NB4 (cell line): ENCODE measurements around a stretch of chr3.

DNA sequence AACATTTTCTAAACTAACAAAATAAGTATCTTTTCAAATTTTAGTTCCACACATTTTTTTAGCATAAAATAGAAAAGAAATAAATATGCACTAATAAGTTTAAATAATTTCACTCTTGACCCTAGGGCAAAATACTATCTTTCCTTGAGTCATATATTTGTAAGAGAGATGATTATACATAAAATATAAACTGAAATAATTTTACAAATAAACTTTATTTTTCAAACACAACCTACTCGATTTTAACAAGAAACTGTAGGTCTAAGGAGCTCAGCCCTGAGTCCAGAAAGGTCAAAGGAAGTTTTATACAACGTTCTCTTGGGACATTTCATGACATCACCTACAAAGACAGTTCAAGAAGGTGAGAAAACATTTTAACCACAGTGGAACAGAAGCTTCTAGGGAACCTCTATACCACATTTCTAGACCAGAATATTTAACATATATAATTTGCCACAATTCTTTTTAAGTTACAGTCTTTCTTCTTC lies 40.2 kb downstream of the CBLB start:
- RRBS: no CpG with 5 or more reads among the region's 2 CpGs

DNA sequence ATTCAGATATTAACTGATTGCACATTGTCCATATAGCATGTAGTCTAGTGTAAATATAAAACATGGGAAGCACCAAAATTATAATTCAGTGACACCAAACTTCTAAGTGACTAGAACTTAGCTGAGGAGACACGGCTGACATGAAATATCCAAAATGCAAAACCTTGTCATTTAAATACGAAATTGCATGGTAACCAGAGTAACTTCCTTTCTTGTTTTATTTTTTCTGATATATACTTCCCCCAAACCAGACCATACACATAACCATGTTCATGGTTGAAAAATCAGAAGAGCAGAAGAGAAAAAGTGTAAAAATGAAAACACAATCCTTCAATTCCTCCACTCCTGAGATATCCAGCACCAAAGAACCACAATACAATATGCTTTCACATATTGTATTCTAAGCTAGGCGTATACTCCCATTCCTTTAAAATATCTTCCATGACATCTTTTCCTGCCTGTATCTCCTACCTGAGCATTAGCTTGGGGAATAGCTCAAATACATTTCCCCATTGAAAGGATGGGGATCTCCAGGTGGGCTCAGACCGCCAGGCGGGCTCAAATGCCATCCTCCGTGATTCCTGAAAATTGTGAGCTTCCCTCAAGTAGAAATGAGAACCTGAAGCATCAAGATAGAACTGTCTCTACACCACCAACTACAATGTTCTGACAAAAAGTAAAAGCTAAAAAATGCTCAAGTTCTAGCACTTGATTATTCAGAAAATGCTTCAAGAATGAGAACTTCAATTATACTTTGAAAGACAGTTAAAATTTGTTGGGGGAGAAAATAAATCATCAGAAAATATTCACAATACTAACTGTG lies 37.8 kb downstream of the CBLB start:
- RRBS: no CpG with 5 or more reads among the region's 6 CpGs

- RRBS: 0% methylated on average over 4 of the region's 13 CpGs
Measured at GRCh38 chr3:105869338-105870003, 659 bp upstream of the CBLB start.

- RRBS: no CpG with 5 or more reads among the region's 2 CpGs
Measured at GRCh38 chr3:105906589-105907043, 37.8 kb upstream of the CBLB start.

DNA sequence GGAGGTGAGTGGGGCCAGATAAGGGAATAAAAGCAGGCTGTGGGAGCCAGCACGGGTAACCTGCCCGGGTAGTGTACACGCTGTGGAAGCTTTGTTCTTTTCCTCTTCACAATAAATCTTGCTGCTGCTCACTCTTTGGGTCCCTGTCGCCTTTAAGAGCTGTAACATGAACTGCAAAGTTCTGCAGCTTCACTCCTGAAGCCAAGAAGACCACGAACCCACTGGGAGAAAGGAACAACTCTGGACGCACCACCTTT lies 732.9 kb upstream of the CCDC54 start:
- RRBS: no CpG with 5 or more reads among the region's 6 CpGs

- RRBS: no CpG with 5 or more reads among the region's 3 CpGs
Measured at GRCh38 chr3:107068934-107069359, 308.3 kb upstream of the CCDC54 start.

GRCh38 chr3:107117979-107118683 lies 259.1 kb upstream of the CCDC54 start:
- RRBS: no CpG with 5 or more reads among the region's 11 CpGs

- RRBS: no CpG with 5 or more reads among the region's 9 CpGs
Measured at GRCh38 chr3:107263196-107263969, 113.9 kb upstream of the CCDC54 start.

DNA sequence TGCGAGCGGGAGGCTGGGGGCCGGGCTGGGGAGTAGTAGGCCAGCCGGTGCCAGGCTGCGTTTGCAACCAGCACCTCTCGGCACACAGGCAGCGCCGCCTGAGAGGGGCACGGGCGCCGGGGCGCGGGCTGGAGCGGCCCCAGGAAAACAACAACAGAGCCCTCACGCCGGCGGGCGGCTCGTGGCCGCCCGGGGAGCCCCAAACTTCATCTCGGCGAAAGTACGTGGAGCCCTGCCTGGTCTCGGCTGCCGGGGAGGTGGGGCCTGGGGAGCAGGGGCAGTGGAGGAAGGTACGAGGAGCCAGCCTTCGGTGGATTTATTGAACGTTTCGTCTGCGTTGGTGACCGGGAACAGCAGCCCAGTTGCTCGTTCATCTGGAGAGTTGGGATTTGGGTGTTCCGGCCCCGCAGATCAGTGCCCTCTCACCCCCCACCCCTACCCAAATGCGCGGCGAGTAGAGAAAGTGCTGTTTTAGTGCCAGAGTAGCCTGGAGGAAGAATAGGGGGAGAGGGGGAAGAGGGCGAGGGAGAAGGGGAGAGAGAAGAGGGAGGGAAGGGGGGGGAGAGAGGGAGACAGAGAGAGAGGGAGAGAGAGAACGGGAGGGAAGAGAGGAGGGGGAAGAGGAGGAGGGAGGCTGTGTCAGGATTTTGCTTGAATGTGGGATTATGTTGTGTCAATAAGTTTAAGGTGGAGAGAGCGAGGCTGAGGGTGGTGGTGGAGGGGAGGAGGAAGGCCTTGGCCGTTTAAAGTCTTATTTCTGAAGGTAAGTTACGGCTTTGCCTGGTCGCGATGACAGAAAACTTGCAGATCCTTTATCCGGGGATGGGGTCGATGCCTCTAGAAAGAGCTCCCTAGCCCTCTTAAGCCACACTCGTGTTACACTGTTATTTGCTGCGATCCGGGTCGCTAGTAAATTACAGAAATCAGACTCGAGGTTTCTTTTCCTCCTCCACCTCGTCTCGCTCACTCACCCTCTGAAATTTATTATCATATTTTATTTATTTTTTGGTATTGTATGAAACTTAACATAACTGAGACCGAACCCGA lies 993 bp downstream of the BBX start:
- RRBS: under 1% methylated on average over 32 of the region's 56 CpGs

DNA sequence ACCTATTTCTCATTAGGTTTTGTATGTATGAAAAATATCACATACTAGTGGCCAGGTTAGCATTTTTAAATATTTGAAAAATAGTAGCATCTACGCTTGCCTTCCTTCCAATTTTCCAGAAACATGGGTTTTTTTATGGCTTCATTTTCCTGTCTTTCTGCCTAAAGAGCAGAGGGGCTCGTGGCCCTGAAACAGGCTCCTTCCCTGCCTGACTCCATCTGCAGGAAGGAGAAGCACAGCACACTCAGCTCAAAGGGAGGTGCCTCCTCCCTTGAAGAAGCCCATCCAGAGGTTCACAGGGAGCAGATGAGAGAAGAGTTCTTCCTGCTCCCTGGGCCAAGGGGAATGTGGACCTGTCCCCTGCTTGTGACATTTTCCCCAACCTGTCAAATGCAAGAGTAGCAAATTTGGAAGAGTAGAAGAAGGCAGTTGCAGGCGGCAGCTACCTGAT lies 55.7 kb downstream of the BBX start:
- RRBS: no CpG with 5 or more reads among the region's 3 CpGs

GRCh38 chr3:108001462-108001892 lies 89.4 kb downstream of the CD47 start:
- RRBS: no CpG with 5 or more reads among the region's 1 CpG

DNA sequence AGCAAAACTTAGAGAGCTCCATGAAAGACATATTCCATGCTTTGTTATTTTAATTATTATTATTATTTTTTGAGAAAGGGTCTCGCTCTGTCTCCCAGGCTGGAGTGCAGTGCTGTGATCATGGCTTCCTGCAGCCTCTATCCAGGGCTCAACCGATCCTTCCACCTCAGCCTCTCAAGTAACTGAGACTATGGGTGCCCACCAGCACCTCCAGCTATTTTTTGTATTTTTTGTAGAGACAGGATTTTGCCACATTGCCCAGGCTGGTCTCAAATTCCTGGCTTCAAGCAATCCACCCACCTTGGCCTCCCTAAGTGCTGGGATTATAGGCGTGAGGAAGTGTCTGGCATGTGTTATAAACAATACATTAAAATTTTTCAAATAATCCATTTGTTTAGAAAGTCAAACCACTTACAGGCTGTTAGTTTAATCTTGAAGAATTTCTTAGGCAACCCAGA lies 49.8 kb downstream of the CD47 start:
- RRBS: no CpG with 5 or more reads among the region's 3 CpGs

- RRBS: no CpG with 5 or more reads among the region's 4 CpGs
Measured at GRCh38 chr3:108127144-108127697, 36.4 kb upstream of the CD47 start.

DNA sequence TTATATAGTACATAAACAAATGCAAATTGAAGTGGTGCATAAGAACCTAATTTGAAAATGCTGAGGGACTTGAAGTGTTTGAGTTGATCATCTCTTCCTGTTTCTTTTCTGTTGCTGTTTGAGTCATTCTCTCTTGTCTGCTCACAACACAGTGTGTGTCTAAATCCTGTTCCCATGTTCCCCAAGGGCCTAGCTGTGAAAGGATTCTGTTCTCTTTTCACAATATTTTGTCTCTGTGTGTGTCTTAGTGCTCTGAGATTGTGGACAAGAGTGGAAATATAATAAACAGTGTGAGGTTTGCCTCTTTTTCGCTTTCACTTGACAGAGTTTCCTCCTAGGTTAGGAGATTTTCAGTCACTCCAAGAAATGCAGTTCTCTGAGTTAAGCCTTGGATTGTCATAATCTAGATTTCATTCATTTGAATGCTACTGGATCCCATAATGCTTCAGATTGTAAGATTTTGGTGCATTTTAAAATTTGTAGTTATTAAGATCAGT lies 6.2 kb downstream of the CD96 start:
- RRBS: no CpG with 5 or more reads among the region's 1 CpG

DNA sequence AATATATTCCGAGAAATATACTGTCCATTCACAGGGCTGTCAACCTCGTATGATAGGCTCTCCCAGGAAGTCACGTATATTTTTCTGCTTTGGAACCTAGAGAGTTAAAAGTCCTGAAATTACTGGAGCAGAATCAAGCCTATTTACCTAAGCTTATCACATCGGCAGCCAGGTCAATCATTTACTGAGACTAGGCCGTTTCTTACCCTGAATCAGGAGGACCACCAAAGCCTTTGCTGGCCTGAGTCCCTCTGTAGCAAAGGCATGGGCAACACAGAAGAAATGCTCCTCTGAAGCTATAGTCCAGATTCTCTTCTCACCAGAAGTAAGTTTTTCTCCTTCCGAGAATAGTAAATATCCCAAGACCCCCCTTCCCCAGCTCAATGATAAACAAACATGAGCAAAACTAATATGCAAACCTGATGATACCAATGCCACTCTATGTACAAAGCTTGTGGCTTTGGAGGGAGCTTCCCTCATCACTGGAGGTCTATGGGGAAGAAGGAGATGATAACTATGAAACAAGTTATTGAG lies 58.7 kb downstream of the PLCXD2 start:
- RRBS: no CpG with 5 or more reads among the region's 6 CpGs

DNA sequence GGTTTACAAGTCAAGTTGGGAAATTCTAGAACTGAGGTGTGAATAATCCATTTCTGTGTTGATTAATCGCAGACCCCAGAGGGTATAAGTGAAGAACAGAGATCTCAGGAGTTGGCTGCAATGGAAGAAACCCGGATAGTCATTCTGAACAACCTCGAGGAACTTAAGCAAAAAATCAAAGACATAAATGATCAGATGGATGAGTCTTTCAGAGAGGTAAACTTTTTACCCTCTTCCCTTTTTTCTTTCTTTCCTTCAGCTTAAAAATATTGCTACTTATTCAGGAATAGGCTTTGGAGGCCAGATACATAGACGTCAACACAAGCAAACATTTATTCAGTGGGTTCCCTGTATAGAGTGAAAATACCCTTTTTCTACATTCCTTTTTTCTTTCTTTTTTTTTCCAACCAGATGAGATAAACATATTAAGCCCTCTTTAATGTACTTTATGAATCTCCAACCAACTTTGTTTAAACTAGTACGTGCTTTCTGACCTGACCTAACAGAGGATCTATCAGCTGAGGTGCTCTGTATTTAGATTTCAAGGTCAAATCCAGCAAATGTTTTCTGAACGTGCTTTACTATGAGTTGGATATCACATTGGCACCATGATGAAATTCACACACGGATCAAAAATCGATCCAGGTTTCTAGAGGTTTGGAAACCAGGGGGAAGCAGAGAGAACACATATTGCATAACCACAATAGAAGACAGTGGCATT lies 59.7 kb upstream of the ABHD10 start:
- RRBS: no CpG with 5 or more reads among the region's 8 CpGs

DNA sequence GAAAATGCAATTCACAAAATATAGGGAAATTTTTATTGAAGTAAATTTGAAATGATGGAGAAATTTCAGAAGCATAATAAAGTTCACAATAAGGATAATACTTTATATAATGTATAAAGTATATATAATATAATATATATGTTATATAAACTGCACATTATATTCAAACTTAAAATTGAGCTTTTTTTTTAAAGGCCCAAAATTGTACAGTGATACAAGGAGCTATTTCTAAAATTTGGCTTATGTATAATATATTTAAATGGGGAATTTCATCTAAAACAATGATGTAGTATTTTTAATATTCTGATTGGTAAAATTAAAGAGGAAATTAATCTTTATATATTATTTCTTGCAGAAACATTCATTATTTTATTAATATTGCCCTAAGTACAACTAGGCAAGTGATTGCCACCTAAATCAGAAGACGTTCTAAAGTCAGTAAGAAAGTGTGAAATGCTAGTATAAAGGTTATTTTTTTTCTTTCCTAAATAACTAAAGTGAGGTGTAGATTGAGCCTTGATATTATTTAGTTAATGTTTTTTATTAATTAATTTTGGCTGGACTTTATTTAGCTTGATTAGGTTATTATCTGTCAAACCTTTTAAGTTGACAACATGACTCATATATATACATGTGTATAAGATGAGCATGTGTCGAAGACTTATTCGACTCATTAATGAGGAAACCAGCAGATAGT lies 6.5 kb upstream of the TAGLN3 start:
- RRBS: no CpG with 5 or more reads among the region's 3 CpGs

DNA sequence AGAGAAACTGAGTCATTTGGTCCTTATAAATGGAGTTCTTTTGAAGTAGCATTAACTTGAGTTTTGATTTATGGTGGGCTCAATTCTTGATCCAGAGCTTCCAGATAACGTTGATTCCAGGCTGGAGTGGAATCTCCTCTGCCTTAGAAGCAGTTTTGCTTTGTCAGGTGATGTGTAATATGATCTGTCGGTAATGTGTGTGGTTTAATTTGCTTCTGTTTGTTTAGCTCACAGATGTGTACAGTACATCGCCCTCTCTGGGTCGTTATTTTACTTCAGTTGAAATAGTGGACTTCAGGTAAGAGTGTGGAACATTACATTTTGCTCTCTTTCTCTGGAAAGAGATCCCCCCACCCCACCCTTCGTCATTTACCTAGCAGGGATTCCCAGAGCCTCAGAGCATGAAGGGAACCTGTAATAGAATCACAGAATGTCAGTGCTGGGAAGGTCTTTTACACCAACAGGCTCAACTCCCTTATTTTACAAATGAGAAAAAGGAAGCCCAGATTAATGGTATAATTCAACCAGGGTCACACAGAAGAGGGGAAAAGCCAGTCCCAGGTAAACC lies 23.2 kb downstream of the C3orf52 start:
- RRBS: no CpG with 5 or more reads among the region's 5 CpGs

- RRBS: no CpG with 5 or more reads among the region's 4 CpGs
Measured at GRCh38 chr3:112113679-112114331, 19.2 kb downstream of the GCSAM start.

GRCh38 chr3:112128720-112129647 lies 4.1 kb downstream of the GCSAM start:
- RRBS: no CpG with 5 or more reads among the region's 7 CpGs